ENCODE results near the gene ATF7IP2.

GRCh38 chr16:5058471-5059029 lies 7.2 kb downstream of the C16orf89 start:
- PRO-cap, 2 experiments = no peak in any of the 2 experiments

- PRO-cap, 2 experiments = no peak in any of the 2 experiments
Measured at GRCh38 chr16:6726478-6726930, 707.7 kb downstream of the RBFOX1 start.

DNA sequence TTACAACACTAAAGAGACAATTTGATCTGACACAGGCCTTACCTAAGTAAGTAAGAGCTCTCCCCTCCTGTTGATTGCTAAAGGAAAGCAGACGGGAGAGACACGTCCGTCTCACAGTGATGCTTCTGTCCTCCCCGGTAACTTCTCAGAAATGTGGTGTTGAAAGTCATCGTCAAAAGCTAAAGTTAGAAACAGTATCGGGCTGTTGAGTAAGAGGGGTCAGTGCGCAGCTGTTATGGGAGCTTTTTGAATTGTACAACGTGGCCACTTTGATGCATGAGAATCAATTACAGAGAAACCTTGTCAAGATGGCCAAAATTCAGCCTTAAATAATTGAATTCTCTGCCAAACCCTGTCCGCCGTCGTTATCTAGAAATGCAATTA lies 1259.6 kb downstream of the TMEM114 start:
- PRO-cap, 2 experiments = peak in 2 of 2 experiments; most common plus-strand start position 188 of the sequence (in 1); most common minus-strand start position 155 of the sequence (in 2)

GRCh38 chr16:8113151-8113516 lies 477.2 kb downstream of the TMEM114 start:
- PRO-cap, 2 experiments = no peak in any of the 2 experiments

DNA sequence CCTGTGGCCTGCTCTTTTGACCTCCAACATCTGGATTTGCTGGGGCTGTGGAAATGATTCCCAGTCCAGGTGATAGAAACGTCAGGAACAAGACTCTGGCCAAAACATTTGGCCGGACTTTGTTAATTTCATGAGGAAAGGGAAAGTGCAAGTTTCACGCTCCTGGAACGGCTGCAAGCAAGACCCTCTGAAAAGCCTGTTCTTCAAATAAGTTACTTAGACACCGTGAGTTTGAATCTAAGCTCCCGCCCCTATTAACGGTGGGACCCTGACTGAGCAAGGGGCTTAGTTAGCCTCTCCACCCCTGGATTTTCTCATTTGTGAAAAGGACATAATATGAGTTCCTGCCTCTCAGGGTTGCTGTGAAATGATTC lies 42.4 kb downstream of the TMEM114 start:
- PRO-cap, 2 experiments = no peak in any of the 2 experiments

- PRO-cap, 2 experiments = no peak in any of the 2 experiments
Measured at GRCh38 chr16:8571320-8572022, 18.8 kb downstream of the TMEM114 start.

DNA sequence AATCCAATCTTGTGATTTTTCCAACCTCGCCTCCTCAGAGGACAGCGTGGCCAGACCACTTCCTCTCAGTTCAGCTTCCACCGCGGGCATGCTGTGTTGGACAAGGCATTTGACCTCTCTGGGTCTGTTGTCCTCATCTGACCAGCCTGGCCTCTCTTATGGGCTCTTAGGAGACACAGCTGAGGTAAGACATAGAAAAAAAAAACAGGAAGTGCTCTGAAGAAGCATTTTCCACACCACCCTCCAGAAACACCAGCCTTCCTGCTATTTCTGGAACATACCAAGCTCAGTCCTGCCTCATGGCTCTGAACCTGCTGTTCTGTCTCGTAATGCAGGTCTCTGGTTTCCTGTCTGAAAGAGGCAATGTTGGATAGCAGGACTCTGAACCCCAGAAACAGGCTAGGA lies 8.2 kb downstream of the TMEM114 start:
- PRO-cap, 2 experiments = no peak in any of the 2 experiments

GRCh38 chr16:8621834-8622696 lies 567 bp downstream of the METTL22 start:
- PRO-cap, 2 experiments = no peak in any of the 2 experiments

- PRO-cap, 2 experiments = no peak in any of the 2 experiments
Measured at GRCh38 chr16:8720345-8721217, 46.2 kb downstream of the ABAT start.

GRCh38 chr16:8730267-8731074 lies 56.1 kb downstream of the ABAT start:
- PRO-cap, 2 experiments = no peak in any of the 2 experiments

- PRO-cap, 2 experiments = no peak in any of the 2 experiments
Measured at GRCh38 chr16:8801654-8802283, 4.1 kb downstream of the PMM2 start.

- PRO-cap, 2 experiments = no peak in any of the 2 experiments
Measured at GRCh38 chr16:8849064-8849715, 19.6 kb downstream of the CARHSP1 start.

GRCh38 chr16:8885562-8885955 lies 3.4 kb downstream of the LITAFD start:
- PRO-cap, 2 experiments = no peak in any of the 2 experiments

- PRO-cap, 2 experiments = no peak in any of the 2 experiments
Measured at GRCh38 chr16:8918163-8918660, 36.1 kb downstream of the LITAFD start.

DNA sequence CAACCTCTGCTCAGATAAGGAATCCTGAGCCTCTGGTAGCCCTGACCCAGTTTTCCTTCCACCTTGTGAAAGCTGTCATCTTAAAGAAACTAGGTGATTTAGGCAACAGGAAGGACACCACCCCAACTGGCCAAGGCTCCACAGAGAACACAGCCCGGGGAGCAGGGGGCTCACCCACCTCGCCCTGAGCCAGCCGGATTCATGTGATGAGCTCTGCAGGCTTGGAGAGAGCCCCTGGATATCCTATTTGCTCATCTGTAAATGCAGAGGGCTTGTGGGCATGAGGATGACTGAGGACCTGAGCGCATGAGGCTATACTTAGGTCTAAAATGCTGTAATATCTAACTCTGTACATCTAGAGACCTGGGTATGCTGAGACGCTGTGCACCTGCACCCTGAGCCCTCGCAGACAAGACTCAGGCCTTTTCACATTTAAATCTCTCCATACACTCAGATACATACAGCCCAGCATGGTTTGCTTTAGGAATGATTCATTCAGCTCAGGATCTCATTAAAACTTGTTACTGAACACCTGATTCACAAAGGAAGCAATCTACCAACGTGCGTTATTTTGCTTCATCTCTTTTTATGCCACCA lies 12.3 kb downstream of the USP7 start:
- PRO-cap, 2 experiments = no peak in any of the 2 experiments

DNA sequence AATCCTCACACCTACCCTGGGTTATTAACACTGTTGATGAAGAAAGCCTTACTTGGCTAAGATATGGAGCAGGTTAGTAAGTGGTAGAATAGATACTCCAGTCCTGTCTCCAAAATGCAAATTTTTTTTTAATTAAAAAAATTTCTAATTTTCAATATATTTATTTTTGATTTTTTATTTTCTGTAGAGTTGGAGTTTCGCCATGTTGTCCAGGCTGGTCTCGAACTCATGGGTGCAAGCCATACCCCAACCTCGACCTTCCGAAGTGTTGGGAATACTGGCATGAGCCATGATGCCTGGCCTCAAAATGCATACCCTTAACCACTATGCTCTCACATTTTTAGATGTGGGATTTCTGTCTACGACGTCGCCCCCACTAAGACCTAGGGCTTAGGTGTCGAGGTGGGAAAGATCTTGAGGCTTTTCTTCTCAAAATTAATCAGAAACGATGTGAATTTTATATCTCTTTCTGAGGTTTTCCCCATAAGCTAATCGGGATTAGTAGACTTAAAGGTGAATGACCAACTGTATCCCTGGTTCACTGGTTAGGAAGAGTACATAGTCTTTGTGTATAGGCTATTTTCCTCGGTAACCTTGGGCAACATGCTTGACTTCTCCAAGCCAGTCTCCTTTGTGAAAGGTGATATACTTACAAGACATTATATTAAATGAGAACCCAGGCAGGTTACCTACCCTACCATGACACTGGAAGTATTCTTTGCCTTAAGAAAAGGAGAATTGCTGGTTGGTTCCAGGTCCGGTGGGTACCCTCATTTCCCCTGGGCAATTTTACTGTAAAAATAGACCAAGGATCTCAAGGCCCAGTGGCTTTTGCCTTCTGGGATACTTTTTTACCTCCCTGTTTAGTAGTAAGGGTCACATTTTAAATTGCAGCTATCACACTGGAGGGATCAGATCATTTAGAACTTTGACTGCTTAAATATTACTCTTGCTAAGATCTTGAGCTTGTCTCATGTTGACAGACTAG lies 17.0 kb downstream of the HAPSTR1 start:
- PRO-cap, 2 experiments = no peak in any of the 2 experiments

DNA sequence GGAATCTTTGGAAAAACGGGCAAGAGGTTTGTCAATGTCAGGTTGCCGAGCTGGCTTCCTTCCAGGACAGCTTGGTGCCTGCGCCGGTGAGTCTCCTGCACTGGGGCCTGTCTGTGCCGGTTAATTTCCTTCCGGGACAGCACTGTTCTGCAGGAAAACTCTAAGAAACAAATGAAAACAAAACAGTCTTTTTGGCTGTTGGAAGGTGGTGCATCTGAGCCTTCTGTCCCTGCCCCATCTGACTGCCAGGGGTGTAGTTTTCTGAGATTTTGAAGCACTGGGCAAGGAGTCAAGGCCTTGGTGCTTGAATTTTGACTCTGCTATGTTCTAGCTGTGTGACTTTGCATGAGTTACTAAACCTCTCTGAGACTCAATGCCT lies 210.8 kb downstream of the HAPSTR1 start:
- PRO-cap, 2 experiments = no peak in any of the 2 experiments

- PRO-cap, 2 experiments = no peak in any of the 2 experiments
Measured at GRCh38 chr16:10038968-10039903, 143.0 kb downstream of the GRIN2A start.

DNA sequence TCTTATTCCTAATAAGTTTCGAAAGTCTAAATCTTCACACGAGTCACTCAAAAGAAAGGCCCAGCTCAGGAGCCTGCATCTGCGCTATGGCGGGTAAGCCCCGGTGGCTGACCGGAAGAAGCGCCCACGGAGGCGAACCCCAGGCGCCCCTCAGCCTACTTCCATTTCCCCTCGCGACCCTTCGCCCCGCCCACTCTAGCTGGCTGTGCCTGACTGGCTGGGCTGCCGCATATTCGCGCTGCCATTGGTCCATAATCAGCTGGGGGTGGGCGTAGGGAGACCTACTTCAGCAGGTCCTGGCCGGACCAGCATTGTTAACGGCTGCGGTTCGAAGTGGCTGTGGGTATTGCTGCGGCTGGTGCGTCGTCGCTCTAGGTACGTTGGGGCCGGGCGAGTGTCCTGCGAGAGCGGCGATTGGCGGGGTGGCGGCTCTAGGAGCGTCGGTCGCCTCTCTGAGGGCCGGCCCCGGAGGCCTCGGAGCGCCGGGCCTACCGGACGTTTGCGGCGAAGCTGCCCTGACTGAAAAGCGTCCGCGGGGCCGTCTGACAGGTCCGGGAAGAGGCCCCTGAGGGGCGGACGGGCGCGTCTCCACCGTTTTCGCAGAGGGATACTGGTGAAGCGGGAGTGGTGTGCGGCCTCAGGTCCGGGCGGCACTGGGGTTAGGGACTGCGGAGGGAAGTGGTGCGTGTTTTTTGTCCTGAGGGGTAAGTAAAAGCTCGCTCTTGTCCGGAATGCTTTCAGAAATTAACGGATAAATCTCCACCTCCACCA lies at the start of gene ATF7IP2:
ATF7IP2 (plus strand) TSS at position 314 of the 771 bp plus-strand sequence.
- PRO-cap, 2 experiments = peak in 2 of 2 experiments; most common plus-strand start position 314 of the sequence (in 2); most common minus-strand start position 109 of the sequence (in 2)

GRCh38 chr16:10405222-10405841 lies 19.5 kb downstream of the ATF7IP2 start:
- PRO-cap, 2 experiments = no peak in any of the 2 experiments

Data from right ventricle myocardium (tissue), 1 donor.